SK-MEL-5 (cell line): ENCODE measurements around a stretch of chr6.

RAMPAGE:
- cytosol, long total RNA = no peak
- long total RNA = no peak
- nucleus, long total RNA = no peak
Measured at GRCh38 chr6:15505446-15506139, 157.2 kb downstream of the DTNBP1 start.

DNA sequence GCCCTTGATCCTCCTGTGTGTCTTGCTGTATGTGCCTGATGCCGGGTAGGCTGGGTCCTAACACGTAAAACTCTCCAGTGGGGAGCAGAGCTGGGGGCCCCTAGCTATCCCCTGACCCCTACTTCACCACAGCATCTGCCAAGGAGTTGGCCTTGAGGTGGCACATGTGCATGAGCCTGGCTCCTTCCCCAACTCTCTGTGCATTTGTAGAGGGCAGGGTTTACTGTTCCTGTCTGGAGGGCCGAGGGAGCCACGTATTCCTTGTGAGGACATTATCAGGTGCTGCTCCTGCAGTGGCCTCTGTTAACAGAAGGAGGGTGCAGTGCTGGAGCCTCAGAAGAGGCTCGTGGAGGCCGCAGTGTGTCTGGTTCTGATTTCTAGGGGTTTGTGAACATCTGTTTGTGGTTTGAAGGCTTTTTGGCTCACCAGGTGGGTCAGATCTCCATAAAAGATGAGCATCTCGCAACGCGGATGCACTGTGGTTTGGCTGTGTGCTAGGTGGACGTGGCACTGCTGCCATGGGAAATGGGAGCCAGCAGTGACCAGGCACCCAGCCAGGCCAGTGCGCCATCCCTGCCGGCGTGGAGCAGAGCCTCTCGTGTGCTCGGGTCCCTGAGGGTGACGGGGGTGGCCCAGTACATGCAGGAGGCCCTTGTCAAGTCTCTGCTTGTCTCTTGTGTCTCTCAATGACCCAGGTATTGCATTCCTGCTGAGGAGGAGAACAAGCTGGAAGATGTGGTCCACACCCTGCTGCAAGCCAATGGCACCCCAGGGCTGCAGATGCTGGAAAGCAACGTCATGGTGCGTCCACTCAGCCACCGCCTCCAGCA lies 152.0 kb downstream of the DTNBP1 start:
RAMPAGE:
- cytosol, long total RNA = no peak
- long total RNA = no peak
- nucleus, long total RNA = no peak

RAMPAGE:
- cytosol, long total RNA = no peak
- long total RNA = no peak
- nucleus, long total RNA = no peak
Measured at GRCh38 chr6:15661849-15662181, 1.0 kb downstream of the DTNBP1 start.

DNA sequence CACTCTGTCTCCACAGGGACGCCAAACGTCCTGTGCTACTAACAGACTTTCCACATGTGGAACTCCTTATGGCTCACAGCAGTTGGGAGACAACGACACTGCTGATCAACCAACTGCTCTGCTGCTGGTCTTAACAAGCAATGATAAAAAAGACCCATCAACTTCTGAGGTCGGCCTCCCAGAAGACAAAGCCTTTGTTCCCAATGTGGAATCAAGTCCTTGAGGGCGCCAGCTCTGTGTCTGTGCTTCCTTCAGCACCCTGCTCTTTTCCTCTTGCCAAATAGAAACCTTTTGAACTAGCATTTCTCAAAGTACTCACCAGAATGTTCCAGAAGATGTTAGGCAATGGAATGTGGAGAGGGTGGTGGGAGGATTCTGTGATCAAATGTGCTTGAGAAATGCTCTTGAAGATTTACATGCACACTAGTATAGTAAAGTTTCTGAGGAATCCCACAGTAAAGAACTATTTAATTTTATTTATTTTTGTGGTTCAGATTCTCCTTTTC lies 226.5 kb upstream of the DTNBP1 start:
RAMPAGE:
- cytosol, long total RNA = no peak
- long total RNA = no peak
- nucleus, long total RNA = no peak

DNA sequence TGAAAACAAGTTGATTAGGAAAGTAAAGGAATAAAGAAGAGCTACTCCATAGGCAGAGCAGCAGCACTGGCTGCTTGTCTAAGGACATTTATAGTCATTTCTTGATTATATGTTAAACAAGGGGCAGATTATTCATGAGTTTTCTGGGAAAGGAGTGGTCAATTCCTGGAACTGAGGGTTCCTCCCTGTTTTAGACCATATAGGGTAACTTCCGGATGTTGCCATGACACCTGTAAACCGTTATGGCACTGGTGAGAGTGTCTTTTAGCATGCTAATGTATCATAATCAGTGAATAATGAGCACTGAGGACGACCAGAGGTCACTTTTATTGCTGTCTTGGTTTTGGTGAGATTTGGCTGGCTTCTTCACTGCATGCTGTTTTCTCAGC lies 232.9 kb upstream of the DTNBP1 start:
RAMPAGE:
- cytosol, long total RNA = no peak
- long total RNA = no peak
- nucleus, long total RNA = no peak

RAMPAGE:
- cytosol, long total RNA = no peak
- long total RNA = no peak
- nucleus, long total RNA = no peak
Measured at GRCh38 chr6:15900991-15902171, 227.5 kb upstream of the MYLIP start.

DNA sequence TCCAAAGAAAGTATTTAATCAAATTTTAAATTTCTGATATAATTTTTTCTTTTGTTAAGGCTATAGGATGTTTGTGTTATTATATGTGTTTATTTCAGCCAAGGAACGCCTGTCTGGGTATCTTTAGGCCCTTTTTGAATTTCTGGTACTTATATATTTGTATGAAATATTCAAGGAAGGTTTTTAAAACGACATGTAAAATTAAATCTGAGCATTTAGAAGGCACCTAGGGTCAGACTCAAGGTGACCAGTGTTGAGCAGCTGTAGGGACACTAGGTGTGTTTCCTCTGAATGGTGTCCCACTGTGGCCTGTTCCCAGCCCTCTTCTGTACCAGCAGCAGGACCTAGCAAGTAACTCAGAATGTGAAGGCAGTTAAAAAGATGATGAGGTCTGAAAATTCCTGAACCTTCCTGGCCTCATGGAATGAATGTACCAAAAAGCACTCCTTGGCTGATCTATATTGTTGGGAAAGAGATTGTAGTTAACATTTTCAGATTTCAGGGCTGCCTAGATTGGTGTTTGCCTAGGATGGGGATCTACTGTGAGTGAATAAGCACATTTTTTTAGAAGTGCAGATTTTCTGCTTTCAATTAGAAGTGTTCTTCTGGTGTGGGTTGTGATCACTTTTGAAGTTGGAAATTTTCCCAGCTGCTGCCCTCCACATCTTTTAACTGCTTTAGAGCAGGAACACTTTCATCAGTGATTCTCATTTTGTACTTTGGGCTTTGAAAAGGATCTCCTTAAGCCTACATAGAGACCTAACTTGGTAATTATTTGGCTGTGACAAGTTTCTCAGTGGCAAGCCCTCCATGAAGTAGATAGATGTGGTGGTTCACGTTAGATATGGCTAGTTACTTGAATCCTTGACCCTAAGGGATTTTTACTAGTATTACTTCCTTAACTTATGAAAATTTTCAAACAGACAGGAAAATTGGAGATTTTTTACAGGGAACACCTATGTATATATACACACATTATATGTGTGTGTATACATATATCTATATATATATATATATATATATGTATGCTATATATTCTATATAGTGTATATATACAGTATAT lies 6.2 kb downstream of the MYLIP start:
RAMPAGE:
- cytosol, long total RNA = no peak
- long total RNA = no peak
- nucleus, long total RNA = no peak

RAMPAGE:
- cytosol, long total RNA = no peak
- long total RNA = no peak
- nucleus, long total RNA = no peak
Measured at GRCh38 chr6:16136510-16136969, 7.7 kb downstream of the MYLIP start.

DNA sequence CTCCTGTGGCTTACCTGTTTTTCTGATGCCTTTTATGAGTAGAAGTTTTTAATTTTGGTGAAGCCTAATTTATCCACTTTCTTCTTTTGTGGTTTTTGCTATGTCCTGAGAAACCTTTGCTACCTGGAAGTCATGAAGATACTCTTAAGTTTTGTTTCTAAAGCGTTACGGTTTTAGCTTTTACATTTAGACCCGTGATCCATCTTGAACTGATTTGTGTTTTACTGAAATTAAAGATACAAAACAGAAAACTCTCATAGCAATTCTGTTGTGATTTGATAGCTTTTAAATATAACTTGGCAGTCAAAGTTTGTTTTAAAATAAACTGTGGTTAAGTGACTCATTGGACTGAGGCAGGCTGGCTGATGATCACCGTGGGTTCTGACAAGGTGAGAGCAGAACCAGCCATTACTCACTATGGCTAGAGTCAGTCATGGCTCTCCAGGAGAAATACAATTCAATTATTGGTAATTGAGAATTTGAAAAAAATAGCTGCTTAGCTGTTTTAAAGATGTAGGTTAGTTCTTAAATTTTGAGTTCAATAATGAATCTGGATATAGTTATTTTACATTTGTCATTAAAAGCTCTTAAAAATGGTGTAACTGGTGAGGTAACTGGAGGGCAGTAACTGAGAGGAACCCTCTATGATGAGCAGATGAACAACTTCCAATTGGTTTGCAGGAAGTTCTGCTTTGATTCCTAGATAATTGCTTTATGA lies 8.2 kb downstream of the MYLIP start:
RAMPAGE:
- cytosol, long total RNA = no peak
- long total RNA = no peak
- nucleus, long total RNA = no peak

DNA sequence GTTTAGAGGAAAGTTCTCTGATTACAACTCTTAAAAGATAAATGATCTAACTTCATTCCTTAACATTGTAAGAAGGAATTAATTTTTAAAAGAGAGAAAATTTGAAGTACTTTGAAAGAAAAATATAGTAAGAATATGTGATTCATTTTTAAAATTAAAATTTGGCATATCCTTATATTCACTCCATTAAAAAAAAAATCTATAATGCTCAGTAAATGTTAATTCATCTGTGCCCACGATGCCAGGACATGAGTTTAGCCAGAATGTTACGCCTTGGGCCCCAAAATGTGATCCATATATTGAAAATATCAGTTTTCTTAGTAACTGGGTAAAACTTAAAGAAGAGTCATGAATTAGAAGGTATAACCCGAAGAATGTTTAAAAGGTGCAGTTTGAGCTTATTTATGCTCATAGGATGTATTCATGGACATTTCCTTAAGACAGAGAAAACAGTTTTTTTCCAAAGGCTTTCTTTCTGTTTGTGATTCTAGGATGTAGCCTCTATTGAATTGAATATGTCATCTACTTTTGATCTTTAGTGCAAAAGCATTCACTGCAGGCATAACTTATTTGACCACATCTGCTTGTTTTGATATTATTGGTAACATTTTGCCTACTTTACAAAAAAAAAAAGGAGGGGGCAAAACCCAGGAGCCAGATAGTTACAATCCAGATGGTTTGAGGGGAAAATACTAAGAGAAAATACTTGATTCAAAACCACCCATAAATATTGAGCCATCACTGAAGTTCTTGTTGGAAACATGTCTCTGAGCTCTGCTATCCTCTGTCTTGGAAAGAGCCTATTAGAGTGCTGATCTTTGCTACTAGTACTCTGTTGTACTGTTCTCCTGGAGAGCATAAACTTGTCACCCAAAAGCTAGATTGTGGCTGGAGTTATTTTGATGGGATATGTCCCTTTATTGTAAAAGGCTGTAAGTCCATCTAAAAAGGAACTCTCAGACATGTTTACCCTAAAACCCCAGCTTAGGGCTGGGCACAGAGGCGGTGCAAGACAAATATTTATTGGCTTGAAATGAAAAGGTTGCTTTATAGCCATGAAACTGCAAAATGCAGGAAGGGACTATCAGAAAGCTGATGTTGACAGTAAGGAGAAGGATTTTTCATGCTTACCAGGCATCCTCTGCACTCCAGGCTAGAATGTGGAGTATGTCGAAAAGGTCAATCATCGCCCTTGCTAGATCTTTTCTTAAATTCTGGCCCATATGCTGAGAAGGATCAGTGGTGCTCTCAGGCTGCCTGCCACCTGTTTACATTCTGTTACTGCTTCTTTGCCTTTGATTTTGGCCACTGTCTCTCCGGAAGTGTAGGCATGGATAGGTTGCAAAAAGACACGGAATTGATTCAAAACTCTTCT lies 9.3 kb downstream of the MYLIP start:
RAMPAGE:
- cytosol, long total RNA = no peak
- long total RNA = no peak
- nucleus, long total RNA = no peak

GRCh38 chr6:16244481-16245499 lies 6.4 kb downstream of the GMPR start:
RAMPAGE:
- cytosol, long total RNA = no peak
- long total RNA = no peak
- nucleus, long total RNA = no peak

DNA sequence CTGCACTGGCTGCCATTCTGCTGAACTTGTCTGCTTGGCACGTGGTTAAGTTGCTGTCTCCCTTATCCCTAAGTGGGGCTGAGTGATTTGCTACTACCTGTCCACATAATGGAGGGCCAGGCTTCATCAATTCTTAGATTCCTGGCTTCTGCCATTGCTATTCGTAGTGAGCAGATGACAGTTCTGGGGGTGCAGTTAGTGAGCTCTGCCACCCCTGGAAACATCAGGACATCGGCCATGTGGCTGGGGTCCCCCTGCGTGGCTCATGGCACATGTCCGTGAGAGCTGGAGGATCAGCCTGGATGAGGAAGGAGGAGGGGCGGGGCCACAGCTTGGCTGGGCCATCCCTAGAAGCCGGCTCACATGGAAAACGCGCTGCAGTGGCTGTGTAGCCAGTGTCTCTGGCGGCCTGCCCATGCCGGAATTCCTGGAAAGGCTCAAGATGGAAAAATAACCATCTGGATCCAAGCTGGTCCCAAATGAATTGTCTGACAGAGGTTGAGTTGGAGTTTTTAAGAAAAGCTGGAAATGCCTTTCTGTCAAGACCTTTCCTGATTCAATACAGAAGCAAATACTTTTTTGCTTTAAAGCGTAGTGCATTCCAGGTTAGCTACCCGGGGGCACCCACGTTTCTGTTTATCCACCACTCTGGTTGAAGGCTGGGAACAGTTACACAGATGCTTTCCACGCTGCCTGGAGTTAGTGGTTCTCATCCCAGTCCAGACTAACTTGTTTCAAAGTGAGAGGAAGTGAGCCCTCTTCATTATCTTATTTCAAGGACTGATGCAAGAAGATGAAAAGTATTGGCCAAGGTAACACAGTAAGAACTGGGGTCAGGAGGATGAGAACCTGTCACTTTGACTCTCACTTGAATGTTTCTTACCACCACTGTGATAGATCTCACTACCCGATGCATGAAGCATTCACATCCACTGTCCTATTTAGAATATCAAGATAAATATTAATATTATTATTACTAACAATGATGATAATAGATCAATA lies 99.0 kb downstream of the GMPR start:
RAMPAGE:
- cytosol, long total RNA = no peak
- long total RNA = no peak
- nucleus, long total RNA = no peak

DNA sequence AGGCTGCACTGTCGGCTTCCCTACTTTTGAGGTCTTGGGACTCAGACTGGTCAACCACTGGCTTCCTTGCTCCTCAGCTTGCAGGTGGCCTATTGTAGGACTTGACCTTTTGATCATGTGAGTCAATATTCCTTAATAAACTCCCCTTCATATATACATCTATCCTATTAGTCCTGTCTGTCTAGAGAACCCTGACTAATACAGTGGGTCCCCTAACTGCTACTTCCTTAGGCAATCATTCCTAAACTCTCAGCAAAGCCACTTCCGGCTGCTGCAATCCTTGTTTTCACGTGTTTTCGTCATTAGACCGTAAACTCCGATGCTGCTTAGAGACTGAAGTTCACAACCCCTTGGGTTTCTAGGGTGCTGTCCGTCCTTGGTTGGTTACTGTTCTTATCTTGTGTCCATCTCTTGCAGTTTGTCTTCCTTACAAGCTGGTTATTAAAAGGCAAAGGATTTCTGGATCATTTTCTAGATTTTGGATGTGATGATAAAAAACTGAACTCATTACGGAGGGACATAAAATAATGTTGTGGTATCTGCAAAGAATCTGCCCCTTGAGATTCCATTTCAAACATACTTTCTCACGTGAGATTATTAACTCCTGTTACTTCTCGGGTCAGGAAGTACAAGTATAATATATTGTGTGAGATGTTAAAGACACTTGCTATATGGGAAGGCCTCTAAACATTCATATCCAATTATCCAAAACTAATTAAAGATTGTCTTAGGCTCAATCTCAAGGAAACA lies 106.4 kb downstream of the GMPR start:
RAMPAGE:
- cytosol, long total RNA = no peak
- long total RNA = no peak
- nucleus, long total RNA = no peak

DNA sequence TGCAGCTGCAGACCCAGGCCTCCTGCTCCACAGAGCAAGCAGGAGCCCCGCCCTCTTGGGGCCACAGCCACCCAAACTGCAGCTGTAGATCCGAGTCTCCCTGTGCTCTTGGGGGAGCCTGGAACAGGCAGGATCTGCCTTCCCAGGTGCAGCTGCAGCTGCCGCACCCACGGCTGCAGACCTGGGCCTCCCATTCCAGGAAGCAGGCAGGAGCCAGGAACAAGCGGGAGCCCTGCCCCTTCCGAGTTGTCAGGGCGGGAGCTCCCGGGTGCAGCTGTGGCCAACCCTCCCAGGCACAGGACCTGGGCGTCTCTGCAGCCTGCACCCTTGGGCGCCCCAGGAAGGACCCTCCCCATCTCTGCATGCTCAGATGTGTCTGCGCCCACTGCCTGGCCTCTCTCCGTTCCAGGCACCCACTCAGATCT lies 120.3 kb downstream of the GMPR start:
RAMPAGE:
- cytosol, long total RNA = no peak
- long total RNA = no peak
- nucleus, long total RNA = no peak

GRCh38 chr6:16462616-16463658 lies 224.6 kb downstream of the GMPR start:
RAMPAGE:
- cytosol, long total RNA = no peak
- long total RNA = no peak
- nucleus, long total RNA = no peak

GRCh38 chr6:16481580-16482451 lies 243.4 kb downstream of the GMPR start:
RAMPAGE:
- cytosol, long total RNA = no peak
- long total RNA = no peak
- nucleus, long total RNA = no peak

RAMPAGE:
- cytosol, long total RNA = no peak
- long total RNA = no peak
- nucleus, long total RNA = no peak
Measured at GRCh38 chr6:16583072-16583896, 178.0 kb downstream of the ATXN1 start.

DNA sequence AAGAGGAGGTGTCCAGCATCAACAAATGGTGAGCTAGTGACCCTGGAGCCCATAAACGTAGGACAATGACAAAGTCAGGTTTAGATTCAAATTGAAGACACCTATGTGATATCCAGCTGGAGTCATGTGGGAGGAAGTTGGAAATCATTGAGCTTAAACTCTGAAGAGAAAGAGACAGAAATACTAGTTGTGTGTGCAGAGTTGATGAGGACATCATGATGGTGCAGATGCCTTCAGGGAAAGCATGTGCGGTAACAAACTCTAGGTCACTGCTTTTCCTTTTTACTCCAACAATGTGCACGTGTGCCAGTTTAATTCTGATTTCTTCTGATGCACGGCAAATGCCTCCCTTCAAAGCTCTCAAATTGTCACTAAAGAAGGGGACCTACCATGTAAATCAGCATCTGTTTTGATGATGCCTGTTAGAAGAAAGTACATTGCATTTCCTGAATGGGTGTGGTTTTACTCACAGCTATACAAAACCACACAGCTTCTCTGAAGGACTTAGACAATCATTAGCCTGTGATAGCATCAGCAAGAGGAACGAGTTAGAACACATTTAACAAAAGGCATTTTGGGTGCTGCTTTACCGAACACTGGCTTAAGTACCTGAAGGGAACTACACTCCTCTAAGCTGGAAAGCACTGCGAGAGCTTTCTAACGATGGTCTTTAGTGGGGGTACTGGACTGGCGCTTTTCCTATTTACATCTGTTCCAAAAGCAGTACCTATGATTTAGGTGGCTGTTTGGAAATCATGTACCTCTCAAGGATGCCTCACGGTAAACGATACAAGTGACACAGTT lies 109.5 kb downstream of the ATXN1 start:
RAMPAGE:
- cytosol, long total RNA = no peak
- long total RNA = no peak
- nucleus, long total RNA = no peak

DNA sequence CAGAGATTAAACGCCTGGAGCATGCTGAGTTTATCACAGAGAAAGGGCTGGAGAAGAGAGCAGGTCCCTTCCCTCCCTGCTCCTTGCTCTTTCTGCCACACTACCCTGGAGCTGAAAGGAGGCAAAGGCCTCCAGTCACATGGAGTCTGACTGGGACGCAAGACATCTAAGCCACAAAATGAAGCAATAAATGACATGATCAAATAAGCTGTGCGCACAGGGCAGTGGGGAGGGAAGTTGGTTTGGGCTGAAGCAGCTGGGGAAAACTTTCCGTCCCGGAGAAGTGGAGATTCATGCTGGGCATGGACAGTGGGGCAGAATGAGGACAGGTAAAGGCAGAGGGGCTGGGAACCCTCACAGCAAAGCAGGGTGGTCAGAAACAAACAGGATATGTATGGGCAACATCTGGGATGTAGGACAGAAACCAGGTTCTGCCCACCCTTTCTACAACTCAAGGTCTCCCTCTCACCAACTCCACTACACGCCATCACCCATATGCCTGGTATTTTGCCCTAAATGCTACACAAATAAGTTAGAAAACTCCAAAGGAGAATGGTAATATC lies 33.1 kb downstream of the ATXN1 start:
RAMPAGE:
- cytosol, long total RNA = no peak
- long total RNA = no peak
- nucleus, long total RNA = no peak

GRCh38 chr6:16760696-16760945 lies 639 bp downstream of the ATXN1 start:
RAMPAGE:
- cytosol, long total RNA = no peak
- long total RNA = no peak
- nucleus, long total RNA = no peak